Umbilical cord (tissue), 2 donors: ENCODE data around the gene PKLR.

DNA sequence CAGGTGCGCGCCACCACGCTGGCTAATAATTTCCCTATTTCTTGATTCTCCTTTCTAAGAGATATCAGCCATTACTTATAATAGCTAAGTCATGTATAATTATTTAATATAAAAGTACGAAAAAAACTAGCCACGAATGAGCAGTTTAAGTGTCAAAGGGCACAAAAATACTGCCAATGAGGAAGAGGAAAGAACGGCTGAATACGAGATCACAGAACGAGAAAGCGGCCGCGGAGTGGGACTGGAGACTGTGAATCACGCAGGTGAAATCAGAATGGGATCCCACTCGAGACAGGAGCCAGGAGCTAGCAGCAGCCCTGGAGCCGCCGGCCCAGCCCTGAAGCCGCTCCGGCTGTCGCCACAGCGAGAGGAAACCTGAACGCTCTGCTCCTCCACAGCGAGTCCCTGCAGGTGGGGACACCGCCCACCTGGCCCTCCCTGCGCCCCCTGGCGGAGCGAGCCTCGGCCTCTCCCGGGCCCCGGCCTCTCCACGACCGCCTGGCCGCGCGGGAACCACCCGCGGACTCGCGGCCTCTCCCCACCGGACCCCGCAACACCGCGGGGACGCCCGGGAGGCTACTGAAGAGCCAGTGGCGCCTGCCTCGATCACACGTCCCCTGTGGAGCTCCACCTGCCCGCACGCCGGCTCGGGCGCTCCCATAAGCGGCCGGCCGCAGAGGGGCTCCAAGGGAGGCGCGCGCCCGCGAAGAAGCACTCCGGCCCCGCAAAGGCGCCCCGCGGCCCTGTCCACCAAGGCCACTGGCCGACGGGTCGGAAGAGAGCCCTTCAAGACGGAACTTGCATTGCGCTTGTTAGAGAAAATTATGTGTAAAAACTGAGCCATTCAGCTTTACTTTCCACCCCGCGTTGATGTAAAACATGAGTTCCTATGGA is 109.7 kb downstream of the KCNN3 start:
- RAMPAGE, long total RNA: no peak

DNA sequence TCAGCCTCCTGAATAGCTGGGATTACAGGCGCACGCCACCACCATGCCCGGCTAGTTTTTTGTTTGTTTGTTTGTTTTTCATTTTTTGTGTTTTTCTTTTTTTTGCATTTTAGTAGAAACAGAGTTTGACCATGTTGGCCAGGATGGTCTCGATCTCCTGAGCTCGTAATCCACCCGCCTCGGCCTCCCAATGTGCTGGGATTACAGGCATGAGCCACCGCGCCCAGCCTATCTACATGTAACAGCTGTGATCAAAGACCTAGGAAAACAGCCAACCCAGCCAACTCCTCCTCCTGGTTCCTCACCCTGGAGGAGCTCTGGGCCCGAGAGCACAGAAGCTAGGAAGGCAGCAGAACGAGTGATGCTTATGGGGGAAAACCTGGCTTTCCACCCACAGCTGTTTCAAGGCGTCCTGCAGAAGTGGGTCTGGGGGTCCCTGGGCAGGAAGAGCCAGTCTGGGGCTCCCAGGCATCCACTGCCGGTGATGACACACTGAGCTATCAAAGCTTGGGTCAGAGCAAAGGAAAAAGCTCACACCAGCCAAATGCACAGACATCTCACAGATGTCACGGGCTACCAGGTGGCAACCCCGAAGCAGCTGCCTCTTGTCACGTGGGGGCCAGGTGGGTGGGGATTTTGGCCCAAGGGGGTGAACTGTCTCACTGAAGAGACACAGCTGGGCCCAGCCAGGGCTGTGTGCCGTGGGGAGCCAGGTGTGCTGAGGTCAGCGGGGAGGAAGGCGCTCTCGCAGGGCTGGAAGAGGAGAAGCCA is 32.7 kb downstream of the KCNN3 start:
- RAMPAGE, long total RNA: no peak

DNA sequence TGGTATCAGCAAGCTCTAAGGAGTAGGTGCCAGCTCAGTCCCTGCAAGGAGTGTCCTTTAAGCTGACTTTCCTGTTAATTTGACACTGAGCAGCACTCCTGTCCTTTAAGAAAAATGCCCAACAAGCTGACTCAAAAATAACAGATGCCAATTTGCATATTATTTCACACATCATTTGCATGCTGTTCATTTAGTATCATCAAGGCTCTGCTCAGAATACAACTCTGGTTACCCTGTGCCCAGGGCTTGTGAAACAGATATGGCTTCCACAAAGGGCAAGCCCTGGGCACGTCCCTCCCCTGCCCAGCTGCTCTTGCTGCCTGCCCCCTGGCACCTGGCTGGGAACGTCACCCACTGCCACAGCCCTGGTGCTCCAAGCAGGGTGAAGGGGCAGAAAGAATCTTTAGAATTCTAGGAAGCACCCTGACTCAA is 10.3 kb downstream of the KCNN3 start:
- RAMPAGE, long total RNA: no peak

DNA sequence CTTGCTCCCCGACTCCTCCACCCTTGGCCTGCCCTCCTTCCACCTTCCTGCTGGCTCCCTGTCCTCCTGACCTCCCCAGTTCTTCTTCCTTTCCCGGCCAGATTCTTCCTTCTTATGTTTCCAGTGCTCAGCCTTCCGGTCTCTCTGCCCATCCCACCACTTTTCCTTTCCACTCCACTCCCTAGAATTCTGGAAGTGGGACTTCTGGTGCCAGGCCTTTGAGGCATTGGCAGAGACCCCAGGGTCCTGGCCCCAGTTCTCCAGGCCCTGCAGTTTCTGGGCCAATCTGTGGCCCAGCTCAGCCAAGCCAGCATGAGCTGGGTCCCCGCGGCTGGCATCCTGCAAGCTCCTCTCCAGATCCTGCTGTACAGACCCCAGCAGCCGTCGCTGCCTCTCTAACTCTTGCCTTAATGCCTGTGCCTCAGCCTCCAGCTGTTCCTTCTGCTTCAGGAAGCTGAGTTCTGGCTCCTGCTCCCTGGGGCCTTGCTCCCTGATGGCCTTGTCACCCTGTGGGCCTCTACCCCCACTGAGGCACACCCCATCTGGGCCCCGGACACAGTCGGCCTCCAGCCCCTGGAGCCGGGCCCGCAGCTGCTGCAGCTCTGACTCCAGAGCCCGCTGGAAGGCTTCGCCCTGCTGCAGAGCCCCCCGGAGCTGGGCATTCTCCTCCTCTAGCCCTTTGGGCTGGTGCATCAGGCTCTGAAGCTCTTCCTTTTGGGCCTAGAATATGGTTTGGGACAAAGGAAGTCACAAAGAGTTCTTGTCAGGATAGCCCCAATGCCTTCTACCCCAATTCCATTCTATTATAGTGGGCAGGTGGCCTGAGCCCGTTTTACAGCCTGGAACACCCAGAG is 9.6 kb downstream of the PBXIP1 start:
- RAMPAGE, long total RNA: no peak

GRCh38 chr1:154951238-154951695 is 4.6 kb downstream of the PBXIP1 start:
- RAMPAGE, long total RNA: no peak

GRCh38 chr1:154999585-155000434 is 2.8 kb upstream of the ZBTB7B start:
- RAMPAGE, long total RNA: no peak

- RAMPAGE, long total RNA: no peak
These were observed 916 bp downstream of the ZBTB7B start for GRCh38 chr1:155003370-155004066.

DNA sequence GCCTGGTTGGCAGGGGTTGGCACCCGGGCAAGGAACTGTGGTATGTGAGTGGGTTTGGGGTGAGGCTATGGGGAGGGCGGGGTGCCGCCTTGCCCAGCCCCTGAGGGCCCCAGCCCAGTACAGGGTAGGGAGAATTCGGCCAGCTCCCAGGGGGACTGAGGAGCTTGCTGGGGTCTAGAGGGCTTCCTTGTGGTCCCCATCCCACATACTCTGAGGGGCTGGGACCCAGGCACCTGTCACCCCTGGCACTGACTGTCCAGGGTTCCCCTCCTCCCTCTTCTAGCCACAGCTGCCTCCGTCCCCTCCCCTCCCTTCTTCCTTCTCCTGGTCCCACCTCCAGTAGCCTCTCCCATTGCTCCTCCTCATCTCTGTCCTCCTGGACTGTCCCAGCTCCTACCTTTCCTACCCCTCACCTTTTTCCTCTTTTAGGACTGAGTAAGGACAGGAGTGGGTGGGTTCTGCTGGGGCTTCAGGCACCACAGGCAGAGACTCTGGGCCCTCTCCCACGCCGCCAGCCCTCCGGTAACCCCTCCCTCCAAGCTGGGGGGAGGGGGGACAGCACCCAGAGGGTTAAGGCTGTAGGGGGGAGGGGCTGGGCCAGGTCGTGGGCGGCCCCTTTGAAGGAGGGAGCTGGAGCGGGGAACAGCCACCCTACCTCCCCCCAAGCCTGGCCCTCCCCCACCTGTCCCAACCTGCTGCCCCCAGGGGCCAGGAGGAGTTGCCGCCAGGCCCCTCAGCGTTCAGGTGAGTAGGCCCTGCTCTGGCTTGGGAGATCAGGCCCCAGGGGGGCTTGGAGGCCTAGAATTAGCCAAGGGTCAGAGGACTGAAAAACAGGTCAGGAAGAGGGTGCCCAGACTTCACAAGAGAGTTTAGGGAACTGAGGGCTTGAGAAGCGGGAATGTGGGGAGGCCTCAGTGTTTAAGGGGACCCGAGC is 5.9 kb downstream of the ZBTB7B start:
- RAMPAGE, long total RNA: no peak

DNA sequence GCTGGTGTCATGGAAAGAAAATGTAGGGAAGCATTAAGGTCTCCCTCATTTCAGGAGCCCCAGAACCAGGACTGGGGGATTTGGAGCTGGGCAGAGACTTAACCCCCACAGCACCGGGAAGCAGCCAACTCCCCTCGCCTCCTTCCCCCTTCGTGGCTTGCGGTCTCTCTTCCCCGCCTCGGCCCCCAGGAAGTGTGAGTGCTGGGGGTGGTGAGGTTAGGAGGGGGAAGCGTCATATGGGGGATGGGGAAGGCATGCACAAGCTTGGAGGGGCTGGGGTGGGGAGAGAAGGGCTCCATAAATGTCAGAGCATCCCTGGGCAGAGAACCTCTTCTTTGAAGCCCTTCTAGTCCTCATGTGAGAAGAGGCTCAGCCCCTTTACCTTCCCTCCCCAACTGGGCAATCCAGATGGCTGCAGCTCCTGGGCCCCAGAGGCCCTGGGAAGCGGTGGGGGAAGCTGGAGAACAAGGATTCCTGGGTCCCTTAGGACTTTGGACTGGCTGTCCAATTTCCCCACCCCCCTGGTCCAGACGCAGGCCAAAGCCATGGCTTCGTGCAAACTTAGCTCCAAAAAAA is 7.7 kb downstream of the ZBTB7B start:
- RAMPAGE, long total RNA: no peak

DNA sequence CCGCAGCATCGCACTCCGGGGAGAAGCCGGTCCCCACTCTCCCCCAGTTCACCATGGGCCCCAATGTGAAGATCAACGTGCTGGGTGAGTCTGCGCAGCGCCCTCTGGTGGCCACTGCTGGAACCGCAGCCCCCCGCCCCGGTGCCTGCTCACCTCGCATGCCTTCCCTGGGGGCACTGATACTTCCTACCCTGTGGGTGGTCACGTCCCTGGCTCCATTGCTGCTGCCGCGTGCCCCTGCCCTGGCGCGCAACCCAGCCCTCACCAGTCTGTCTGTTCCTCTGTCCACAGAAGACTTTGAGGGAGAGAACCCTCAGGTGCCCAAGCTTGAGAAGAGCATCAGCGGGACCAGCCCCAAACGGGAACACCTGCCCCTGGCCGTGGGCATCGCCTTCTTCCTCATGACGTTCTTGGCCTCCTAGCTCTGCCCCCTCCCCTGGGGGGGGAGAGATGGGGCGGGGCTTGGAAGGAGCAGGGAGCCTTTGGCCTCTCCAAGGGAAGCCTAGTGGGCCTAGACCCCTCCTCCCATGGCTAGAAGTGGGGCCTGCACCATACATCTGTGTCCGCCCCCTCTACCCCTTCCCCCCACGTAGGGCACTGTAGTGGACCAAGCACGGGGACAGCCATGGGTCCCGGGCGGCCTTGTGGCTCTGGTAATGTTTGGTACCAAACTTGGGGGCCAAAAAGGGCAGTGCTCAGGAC is 7.6 kb downstream of the EFNA3 start:
- RAMPAGE, long total RNA: no peak

GRCh38 chr1:155104838-155105346 is 22.8 kb upstream of the EFNA1 start:
- RAMPAGE, long total RNA: no peak

DNA sequence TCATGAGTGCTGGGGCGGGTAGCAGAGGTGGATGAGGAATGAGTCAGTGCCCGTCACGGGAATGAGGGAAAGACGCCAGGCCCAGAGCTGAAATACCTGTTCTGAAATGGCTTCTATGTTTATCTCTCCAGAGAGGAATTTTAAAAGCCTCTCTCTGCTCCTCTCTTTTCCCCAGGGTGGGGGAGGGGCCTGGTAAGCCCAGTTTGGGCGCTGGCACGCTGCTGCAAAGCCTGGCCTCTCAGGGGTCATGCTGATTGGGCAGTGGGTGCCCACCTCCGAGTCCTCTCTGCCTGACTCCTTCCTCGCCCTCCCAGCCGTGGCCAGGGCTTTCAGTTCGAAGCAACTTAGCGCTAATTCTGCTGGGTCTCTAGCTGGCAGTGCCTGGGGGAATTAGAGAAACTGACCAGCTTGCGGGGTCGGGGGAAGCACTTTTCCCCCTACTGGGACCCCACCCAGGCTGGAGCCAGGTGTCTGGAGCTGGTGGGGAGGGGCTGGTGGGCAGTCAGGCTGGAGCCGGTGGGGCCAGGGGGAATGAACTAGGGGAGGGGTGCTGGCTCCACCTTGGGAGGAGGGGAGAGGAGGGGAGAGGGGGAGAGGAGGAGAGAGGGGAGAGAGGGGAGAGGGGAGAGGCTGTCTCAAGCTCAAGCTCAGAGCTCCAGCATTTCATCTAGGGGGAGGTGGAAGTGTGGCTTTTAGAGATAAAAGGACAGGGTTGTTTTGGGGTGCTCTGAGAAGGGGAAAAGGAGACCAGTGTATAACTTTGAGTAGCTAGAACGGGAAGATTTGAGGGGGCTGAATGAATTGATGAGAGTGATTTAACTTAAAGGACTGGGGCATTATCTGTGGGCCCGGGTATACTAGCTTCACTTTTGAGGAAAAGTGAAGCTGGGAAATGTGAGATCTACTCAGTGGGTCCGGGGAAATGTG is 2.5 kb downstream of the EFNA1 start:
- RAMPAGE, long total RNA: no peak

GRCh38 chr1:155136728-155137333 is 1.2 kb downstream of the SLC50A1 start:
- RAMPAGE, long total RNA: no peak

DNA sequence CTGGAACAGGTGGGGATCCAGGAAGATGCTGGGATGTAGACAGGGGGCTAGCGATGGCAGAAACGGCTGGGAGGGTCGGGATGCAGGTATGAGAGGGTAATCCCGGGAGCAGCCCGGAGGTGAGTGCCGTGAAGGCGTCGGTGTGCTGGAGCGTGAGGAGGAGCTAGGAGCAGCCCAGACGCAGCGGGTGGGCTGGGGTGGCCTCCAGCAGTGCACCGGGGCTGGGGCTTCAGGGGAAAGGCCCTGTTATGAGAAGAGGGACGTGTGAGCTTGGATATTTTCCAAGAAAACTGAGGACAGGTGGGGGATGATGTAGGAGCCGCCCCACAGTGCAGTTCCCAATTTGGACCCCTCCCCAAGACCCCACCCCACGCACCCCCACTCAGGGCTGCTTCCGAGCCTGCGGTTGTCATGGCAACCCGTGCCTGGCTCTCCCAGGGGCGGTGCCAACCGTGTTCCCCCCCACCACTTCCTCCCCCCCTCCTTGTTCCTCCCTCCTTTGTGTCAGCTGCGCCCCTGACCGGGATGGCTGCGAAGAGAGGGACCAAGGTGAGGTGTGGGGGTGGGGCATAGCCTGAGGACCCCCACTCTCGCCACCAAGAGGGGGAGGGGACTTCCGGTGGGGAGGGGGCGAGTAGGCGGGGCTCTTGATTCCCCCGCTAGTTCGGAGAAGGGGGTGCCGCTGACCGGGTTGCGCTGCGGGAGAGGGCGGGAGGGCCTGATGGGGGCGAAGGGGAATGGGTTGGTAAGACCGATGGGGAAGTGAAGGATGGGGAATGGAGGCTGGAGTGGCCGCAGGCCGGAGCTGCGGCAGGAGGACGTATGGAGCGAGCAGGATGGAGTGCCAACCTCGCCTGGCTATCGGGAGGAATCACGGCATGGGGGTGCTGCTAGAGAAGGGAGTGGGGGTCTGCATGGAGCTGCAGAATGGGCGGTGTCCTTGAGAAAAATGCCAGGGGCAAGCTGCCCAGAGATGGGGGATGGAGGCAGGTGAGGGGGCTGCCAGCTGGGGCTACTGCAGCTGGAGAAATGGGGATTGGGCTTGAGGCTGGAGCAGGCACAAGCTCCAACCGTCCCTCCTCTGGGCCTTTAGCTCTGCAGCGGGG is 797 bp downstream of the TRIM46 start:
- RAMPAGE, long total RNA: no peak

- RAMPAGE, long total RNA: no peak
These were observed 12.8 kb downstream of the TRIM46 start for GRCh38 chr1:155186116-155187281.

DNA sequence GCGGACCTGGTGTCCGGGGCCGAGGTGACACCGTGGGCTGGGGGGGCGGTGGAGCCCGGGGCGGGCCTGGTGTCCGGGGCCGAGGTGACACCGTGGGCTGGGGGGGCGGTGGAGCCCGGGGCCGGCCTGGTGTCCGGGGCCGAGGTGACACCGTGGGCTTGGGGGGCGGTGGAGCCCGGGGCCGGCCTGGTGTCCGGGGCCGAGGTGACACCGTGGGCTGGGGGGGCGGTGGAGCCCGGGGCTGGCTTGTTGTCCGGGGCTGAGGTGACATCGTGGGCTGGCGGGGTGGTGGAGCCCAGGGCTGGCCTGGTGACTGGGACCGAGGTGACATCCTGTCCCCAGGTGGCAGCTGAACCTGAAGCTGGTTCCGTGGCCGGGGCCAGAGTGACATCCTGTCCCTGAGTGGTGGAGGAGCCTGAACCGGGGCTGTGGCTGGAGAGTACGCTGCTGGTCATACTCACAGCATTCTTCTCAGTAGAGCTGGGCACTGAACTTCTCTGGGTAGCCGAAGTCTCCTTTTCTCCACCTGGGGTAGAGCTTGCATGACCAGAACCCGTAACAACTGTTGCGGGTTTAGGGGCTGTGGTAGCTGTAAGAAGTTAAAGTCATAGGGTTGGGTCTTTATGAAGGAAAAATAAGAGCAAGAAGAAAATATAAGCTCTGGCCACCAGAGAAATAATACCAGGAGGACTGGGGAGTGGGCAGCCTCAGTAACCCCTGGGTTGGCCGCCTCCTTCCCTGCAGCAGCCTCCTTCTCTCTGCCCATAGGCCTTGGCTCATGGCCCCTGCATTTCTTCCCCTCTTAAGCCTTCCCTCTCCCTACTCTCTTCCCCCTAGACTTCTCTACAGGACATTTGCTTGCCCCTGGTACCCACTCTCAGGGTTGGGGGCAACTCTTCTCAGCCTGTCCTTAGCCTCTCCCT is 15.7 kb downstream of the THBS3 start:
- RAMPAGE, long total RNA: no peak

DNA sequence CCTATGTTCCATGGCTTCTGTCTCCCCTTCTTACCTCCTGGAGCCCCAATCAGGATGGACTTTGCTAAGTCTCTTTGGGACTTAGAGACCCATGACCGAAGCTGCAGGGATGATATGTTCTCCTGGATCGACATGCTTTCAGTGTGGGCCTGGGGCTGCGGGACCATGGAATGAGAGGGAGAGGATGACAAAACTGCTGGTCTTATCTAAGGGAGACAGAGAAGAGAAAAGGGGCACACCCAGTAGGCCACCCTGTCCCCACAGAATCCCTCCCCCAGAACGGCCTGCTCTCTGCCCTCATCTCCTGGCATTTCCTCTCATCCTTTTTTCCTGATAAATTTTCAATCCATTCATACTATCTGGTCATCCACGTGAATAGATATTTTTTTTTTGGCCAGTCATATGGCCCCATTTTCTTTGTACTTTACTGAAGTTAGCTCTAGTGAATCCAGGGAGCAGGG is at the start of gene PKLR:
PKLR (minus strand) TSS at position 177 of the 461 bp plus-strand sequence.
- RAMPAGE, long total RNA: no peak

GRCh38 chr1:155438151-155438998 is 117.7 kb downstream of the RUSC1 start:
- RAMPAGE, long total RNA: no peak

DNA sequence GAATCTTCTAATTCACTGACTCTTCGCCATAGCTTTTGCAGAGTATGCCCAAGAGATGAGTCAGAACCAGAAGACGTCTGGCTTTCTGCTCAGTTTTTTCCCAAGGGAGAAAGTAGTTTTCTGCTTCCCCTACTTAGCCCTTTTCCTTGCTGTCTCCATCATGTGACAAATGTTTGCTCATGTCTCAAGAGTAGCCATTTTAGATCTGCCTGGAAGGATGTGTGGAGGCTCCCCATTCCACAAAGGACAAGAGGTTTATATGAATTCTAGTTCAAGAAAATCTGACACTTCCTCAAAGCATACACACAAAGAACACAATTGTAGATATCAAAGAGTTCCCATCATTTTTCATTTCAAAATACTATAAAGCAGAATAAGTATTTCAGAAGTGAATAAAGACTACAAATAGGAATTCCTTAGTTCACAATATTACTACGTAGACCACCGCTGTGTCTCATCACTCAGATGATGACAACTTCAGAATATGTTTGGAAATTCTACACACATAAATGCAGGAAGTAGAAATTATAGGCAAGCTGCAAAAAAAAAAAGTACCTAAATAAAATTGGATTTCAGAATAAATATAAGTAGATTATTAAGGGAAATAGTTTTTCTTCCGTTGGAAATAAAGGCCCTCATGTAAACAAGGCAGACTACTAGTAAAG is 98.5 kb downstream of the ASH1L start:
- RAMPAGE, long total RNA: no peak

DNA sequence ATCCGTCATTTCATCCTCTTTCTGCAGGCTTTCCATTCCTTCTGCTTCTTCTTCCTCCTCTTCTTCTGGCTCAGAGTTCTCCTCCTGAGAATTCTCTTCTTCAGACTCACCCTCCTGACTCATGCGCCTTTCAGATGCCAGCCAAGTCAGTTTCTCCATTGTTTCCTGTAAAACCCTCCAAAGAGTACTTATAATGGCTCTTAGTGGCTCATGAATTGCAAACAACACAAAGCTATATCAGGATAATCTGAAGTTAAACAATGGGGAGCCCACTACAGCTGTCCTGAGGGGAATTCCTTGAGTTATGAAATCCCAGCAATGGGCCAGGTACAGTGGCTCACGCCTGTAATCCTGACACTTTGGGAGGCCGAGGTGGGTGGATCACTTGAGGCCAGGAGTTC is 74.5 kb downstream of the DAP3 start:
- RAMPAGE, long total RNA: no peak